Skeletal muscle satellite cell (primary cell): ENCODE measurements around a stretch of chrX.

GRCh38 chrX:40091686-40092495, 5.9 kb downstream of the BCOR start:
- CAGE, long polyA plus RNA: no peak

DNA sequence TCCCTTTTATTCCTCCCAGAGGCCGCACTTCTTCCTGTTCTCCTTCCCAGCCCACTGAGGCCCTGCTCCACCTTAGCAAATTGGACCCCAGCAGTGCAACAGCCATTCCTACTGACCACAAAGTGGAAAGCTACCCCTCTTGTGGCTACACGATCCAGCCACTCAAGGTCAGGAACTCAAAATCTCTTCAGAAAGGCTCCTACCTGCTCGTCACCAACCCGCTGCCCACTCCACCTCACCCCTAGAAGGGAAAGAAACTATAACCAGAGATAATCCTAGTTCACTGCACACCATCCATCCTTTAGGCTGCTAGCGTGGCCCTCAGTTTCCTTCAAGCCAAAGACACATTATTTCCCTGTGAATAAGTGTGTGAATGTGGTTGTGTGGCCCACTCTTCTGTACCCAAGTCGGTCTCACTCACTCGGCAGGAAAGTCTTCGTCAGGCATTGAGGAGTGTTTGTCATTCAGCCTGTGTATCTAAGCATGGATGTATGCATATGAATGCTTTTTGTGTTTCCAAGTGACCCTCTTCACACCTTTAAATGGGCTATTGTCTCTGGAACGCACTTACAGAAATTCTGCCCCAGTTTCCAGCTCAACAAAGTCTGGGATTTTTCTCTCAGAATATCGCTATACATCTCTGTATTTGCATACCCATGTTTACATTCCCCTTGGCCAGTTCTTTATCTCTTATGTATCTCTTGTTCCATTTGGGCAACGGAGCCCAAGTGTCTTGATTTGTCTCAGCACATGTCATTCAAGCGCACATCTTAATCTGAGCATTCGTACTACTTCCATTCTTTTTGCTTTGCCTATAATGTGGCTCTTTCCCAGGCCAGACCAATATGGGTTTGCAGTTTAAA, 5.0 kb downstream of the BCOR start:
- CAGE, long polyA plus RNA: no peak

GRCh38 chrX:40152114-40153273, 54.7 kb upstream of the BCOR start:
- CAGE, long polyA plus RNA: no peak

- CAGE, long polyA plus RNA: no peak
Measured at GRCh38 chrX:40166630-40167835, 69.3 kb upstream of the BCOR start.

- CAGE, long polyA plus RNA: no peak
Measured at GRCh38 chrX:40172047-40172776, 74.5 kb upstream of the BCOR start.

DNA sequence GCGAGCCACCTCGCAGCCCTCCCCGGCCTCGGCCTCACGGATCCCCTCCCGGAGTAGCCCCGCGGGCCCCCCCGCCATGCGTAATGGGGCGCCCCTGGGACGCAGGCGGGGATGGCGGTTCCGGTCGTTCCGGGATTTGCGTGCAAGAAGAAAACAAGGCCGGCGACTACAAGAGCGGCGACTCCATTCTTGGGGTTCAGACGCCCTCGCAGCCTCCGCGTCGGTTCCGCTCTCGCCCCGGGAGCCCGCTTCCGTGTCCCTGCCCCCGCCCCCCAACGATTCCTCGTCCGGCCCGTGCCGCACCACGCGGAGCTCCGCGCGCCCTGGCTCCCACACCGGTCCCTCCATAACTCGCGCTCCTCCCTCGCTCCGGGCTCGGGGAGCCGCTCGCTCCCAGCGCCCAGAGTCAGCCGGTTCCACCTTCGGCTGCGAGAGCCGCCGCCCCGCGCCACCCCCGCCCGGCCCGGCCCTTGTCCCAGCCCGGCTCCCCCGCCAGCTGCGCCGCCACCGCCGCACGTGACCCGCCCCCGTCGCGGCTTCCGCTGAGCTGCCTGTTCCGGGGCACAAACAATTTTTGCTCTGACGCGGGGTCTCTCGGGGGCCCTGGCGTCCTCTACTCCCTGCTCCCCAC, 78.7 kb upstream of the BCOR start:
- CAGE, long polyA plus RNA: no peak

- CAGE, long polyA plus RNA: no peak
Measured at GRCh38 chrX:40273296-40273748, 175.6 kb upstream of the BCOR start.

DNA sequence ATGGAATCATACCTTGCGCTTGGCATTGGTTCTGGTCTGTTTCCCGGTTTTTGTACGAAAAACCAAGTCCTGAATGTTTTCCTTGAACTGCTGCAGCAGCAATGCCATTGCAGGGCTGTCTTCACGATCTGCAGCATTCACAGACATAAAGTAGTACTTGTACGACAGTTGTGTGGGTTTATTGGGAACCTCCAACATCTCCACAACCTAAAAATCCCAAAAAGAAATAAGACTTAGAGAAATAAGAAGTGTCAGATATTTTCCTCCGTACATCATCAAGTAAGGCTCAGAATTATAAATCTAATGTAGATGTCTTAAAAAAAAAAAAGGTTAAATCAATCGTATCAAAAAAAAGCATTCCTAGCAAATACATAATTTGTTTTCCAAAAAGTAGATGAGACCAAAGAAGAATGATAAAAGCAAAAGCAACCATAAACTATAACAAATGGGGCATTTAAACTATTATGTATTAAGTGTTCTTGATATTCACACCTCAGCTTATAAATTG, 42.6 kb downstream of the MED14 start:
- CAGE, long polyA plus RNA: no peak

GRCh38 chrX:41001943-41002469, 83.2 kb upstream of the USP9X start:
- CAGE, long polyA plus RNA: no peak

DNA sequence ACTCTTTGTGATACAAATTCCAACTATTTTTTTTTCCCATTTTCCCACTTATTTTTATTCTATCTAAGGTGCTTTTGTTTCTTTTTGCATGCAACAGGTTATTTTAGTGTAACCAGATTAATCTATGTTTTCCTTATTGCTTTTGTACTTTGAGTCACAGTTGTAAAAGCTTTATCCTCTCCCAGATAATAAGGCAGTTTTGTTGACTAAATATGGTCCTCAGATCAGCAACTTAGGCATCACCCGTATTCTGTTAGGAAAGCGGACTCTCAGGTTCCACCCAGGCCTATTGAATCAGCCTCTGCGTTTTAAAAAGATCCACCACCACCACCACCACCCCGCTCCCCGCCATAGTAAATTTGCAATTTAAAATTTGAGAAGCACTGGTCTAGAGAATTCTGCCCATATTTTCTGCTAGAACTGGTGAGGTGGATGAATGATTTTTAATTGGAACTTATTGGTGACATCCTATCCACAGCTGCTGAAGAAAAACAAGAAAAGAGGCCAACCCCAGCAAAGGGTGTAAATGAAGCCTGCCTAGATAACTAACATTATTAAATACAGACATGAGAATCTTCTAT, 58.5 kb upstream of the USP9X start:
- CAGE, long polyA plus RNA: no peak

DNA sequence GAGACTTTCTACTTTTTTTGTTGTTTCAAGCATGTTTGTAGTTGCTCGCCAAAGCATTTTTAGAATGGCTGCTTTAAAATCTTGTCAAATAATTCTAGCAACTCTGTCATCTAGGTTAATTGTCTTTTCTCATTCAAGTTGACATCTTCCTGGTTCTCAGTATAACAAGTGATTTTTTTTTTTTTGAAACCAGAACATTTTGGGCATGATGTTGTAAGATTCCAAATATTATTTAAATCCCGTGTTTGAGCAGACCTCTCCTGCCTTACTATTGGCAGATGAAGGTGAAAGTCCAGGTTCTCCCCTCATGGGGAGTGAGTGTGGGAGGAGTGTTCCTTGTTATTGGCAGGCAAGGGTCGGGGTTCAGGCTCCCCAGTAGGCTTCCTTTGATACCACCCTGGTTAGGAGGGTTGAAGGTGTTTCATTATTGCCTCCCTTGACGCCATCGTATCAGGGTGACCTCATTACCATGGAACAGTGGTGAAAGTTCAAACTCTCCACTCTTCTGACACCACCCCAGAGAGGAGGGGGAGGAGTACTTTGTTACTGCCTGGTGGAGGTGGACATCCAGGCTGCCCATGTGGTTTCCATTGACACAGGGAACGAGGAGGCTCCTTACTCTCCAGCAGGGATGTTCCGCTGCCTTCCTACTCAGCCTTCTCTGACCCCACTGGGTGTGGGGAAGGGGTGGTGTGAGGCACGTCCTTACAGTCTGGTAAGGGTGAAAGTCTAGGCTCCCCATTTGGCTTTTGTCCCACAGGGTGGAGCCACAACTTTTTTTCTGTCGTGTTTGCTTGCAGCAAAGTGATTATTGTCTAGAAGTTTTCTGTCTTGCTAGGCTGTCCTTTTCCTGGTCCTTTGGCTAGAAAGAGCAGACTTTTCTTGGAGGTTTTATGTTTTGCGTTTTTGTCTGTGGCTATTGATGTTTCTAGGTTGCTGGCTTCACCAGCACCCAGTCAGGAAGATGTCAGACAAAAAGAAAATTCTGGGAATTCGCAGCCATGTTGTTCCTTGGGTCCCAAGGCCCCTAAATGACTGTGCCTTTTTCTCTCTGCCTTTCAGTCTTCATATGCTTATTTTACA, 37.3 kb upstream of the USP9X start:
- CAGE, long polyA plus RNA: no peak

GRCh38 chrX:41090340-41091131, 5.3 kb downstream of the USP9X start:
- CAGE, long polyA plus RNA: no peak

- CAGE, long polyA plus RNA: no peak
Measured at GRCh38 chrX:41114101-41114446, 28.8 kb downstream of the USP9X start.

DNA sequence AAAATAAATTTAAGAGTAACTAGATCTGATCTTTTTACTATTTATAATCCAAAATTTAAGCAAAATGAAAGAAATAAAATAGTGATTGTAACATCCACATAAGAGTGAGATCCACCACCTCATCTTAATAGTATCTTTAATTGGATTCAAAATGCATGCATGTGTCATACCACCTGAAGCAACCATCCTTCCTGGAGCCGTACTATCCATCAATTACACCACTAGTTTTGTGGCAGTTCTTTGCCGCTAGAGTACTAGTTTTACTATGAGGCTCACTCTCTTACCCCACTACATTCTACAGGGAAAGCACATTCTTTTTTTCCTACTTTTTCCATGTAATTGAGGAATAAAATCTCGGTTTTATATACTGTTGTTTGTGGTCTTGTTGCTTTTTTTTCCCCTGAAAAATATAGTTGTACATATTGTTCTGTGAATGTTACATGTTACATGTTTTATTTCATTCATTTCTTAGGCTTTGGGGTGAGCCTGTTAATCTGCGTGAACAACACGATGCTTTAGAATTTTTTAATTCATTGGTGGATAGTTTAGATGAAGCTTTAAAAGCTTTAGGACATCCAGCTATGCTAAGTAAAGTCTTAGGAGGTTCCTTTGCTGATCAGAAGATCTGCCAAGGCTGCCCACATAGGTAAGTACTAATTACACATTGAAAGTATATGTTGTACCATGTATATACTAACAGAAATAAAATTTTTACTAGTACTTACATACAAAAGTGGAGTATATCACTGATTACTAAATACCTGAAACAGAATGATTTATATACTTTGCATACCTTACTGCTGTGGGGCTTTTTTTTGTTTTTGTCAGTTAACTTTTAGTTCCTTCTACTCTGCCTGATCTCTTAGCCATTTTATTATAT, 123.7 kb upstream of the DDX3X start:
- CAGE, long polyA plus RNA: no peak

DNA sequence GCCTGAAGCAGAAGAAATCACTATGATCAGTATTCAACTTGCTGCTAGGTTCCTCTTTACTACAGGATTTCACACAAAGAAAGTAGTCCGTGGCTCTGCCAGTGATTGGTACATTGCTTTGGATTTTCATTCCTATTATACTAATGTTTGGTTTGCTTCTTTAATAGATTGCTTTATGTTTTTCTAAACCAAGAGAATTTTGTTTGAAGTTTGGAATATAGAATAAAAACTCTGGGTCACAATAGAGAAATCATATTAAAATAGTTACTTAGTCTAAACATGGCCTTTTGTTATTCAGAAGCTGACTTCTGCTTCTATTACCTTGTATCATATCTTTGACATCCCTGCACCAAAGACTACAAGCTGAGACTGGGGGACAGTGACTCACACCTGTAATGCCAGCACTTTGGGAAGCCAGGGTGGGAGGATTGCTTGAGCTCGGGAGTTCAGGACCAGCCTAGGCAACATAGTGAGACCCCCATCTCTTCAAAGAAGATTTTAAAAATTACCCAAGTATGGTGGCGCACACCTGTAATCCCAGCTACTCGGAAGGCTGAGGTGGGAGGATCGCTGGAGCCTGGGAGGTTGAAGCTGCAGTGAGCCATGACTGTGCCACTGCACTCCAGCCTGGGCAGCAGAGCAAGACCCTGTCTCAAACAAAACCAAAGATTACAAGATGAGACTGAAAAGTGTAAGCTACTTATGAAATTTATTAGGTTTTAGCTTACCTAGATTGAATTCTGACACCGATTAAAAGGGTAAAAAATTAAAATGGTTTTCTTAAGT, 116.5 kb upstream of the DDX3X start:
- CAGE, long polyA plus RNA: no peak

DNA sequence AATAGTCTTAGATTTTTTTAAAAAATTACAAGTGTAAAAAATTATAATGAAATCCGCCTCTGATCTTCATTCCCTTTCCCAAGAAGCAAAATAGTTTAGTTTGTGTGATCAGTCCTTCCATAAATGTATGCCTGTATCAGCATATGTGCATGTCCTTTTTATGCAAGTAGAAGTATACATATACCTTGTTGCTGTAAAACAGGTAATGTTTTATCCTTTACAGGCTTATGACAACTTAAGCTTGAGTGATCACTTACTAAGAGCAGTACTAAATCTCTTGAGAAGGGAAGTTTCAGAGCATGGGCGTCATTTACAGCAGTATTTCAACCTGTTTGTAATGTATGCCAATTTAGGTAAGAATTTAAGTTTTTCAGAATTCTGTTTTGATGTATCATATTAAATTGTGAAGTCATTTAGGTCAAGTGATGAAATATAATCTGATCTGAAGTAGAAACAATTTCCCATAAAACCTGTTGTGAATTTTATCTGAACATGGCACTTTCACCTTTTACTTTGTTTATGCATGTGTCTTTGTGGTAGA, 115.0 kb upstream of the DDX3X start:
- CAGE, long polyA plus RNA: no peak

GRCh38 chrX:41232151-41233013, 101.6 kb upstream of the DDX3X start:
- CAGE, long polyA plus RNA: no peak

- CAGE, long polyA plus RNA: no peak
Measured at GRCh38 chrX:41234670-41235507, 99.1 kb upstream of the DDX3X start.

- CAGE, long polyA plus RNA: no peak
Measured at GRCh38 chrX:41331449-41332052, 2.4 kb upstream of the DDX3X start.

DNA sequence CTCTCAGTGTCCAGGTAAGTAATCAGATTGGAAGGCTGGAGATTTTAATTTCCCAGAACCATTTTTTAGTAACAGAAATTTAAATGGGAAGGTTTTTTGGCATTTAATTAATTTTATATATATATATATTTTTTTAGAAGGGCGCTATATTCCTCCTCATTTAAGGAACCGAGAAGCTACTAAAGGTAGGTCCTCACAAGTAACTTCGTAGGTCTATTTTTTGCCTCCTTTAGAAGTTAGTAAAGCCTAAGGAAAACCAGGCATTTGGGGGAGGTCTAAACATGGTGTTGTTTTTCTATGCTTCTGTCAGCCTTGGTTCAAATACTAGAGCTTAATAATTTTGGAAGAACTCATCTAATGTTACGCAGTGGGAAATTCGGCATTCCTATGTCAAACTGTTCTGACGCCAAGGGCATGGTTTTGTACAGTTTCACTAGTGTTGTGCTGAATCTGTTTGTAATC, 5.0 kb downstream of the DDX3X start:
- CAGE, long polyA plus RNA: no peak